LHCN-M2 (cell line): ENCODE results near the genes VTI1A and HABP2.

DNA sequence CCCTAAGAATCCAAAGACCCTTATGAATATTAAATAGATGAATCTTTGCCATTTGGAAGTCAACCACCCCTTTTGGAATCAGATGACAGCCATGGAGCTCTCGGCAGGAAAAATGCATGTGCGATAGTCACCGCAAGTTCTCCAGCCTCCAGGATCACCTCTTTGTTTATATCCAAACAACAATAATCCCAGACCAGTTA is 41.1 kb upstream of the GPAM start:
- RAMPAGE, long total RNA, result no peak

- RAMPAGE, long total RNA, result no peak
Measured at GRCh38 chr10:112364914-112365563, 8.9 kb upstream of the ACSL5 start.

- RAMPAGE, long total RNA, result no peak
Measured at GRCh38 chr10:112446646-112447920, at the start of gene VTI1A. TSS of gene VTI1A (plus strand) at chr10:112447215.

DNA sequence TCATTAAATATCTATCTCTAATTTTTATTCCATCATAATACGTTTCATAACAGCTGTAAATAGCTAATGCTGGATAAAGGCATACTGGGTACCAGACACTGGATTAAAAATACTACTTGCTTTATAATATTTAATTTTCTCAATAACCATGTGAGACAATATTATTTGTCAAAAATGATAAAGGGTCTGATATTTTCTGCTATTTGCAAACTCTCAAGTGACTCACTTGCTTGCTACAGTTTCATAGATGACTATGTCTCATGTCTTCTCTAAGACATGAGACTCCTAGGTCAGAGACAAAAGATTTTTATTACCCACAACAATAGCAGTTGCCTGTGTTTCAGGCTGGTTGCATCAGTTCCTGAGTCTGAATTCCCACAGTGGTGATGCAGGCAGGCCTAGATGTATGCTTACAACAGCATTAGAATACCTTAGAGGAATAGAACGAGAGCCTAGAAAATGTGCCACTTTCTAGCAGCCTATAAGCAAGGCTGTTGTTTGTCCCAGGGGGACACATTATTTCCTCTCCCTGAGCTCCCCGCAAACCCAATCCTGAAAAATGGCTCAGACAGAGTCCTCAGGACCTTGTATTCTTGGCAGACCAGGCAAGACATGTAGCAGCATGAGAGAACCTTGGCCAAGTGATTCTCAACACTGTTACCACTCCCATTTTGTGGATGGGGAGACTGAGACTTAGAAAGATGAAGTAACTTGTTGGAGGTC is 13.9 kb downstream of the VTI1A start:
- RAMPAGE, long total RNA, result no peak

DNA sequence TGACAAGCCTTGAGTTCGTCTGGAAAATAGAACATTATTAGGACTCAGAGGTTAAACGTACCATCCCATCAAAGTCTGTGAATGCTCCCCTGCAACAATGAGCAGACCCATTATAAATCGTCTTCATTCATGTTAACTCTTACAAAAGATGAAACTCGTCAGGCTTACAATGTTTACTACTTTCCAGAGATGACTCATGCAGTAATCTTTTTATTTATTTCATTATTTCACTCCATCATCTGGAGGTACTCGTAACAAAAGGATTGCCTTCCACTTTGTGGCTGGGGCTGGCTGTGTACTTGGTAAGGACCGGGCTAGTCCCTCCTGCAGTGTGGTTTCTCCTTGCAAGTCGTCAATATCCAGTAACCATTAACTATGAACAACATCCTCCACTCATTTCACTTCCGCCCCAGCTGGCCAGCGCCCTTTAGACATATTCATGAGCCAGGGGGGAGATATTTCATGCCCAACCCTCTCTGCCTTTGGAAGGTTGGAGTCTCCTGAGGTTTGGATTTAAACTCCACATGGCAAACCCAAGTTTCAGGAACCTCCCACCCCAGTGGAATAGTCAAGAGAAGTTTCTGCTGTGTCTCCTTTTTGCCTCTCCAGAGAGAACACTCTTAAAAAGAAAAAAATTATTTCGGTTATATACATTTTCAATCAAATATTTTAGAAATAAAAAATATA is 206.8 kb upstream of the TCF7L2 start:
- RAMPAGE, long total RNA, result no peak

DNA sequence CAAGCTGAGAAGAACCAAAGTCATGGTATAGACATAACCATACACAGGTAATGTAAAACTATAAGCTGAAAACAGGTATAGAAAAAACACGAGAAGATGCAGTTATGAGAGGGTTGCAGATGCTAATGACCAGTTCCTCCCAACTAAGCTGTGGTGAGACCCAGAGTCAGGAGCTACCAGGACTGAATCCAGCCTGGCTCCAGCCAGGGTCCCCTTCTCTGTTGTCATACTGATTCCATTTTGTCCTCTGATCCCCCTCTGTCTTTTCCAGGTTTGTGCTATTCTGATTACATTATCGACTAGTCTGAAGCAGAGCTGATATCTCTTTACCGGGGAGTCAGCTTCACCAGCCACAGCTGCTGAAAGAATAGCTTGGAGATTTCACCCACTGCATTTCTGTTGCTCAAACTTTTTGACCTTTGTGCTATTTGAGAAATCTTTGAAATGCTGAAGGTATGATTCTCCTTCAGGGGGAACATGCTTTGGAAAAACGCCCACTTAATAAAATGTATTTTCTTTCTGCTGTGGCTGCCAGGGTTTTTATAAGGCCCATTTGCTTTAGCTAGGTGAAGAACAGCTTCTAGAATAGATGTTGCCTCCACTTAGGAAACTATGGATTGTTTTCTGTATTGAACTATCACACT is 197.8 kb upstream of the TCF7L2 start:
- RAMPAGE, long total RNA, result no peak

- RAMPAGE, long total RNA, result no peak
Measured at GRCh38 chr10:112757242-112757767, 192.7 kb upstream of the TCF7L2 start.

DNA sequence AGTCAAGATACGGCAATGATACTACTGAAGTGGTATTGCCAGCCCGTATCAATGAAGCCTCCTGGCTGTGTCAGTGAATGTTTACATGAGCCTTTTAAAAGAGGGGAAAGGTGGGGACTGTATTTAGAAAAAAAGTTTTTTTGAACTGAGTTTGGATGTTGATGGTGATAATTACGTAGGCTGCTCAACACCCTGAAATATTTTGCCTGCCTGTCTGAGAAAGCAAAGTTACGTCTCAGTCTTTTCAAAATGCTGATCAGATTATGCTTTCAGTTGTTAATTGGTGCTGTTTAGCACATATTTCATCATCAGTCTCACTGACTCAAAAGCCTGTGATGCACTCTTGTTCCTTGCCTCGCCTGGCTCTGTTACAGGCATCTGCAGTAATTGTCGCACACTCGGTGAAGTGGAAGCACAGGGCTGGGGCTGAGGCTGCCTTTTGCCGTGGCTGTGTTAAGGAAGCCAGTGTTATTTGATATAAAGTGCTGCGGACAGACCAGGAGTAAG is 157.3 kb upstream of the TCF7L2 start:
- RAMPAGE, long total RNA, result no peak

- RAMPAGE, long total RNA, result no peak
Measured at GRCh38 chr10:112845000-112845526, 105.0 kb upstream of the TCF7L2 start.

DNA sequence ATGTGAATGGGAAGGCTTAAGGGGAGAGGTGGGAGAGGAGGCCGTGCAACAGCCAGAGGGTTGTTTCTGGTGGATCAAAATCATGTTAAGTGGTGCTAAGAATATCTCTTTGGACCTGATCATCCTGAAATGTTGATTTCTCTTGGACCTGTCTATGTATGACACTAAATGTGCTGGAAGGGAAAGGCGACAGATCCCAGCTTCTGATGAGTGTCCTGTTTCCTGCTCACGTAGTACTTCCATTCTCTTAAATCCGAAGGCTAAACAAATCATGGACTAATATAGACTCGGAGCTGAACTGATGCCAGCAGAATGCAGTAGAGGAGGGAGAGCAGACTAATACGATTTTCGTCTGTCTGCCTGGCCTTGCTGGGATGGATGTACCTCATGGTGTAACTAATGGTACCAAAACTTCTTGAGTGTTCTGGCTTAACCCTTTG is 15.0 kb downstream of the TCF7L2 start:
- RAMPAGE, long total RNA, result no peak

GRCh38 chr10:112976754-112977569 is 26.9 kb downstream of the TCF7L2 start:
- RAMPAGE, long total RNA, result no peak

GRCh38 chr10:112986234-112986748 is 36.2 kb downstream of the TCF7L2 start:
- RAMPAGE, long total RNA, result no peak

GRCh38 chr10:113003379-113004403 is 53.6 kb downstream of the TCF7L2 start:
- RAMPAGE, long total RNA, result no peak

- RAMPAGE, long total RNA, result no peak
Measured at GRCh38 chr10:113045078-113045693, 95.1 kb downstream of the TCF7L2 start.

DNA sequence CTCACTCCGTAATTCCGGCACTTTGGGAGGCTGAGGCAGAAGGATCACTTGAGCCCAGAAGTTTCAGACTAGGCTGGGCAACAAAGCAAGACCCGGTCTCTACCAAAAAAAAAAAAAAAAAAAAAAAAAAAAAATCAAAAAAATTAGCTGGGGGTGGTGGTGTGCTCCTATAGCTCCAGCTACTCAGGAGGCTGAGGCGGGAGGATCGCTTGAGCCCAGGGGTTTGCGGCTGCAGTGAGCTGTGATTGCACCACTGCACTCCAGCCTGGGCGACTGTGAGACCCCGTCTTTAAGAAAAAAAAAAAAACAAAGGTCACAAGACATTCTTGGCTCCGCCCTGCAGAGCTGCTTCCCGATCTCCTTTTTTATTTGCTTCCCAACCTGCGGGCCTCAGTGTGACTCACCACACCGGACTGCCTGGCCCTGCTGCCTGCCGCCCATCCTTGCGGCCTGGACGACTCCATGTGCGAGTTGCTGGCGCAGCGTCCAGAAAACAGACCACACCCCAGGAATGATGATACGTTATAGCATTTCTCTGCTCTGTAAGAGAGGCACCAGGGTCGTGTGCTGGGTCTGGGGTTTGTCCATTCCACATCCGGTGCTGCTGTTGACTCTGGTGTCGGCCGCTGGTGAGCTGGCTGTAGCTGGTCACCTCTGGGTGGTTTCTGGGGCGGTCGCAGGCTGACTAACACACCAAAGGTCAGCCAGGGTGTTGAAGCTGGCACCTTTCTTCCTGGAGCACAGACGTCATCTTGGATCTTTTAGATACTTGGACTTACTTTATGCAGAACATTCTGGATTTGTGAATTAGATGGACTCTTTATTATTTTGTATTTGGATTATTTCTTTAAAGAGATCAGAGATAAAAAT is 123.6 kb downstream of the TCF7L2 start:
- RAMPAGE, long total RNA, result no peak

DNA sequence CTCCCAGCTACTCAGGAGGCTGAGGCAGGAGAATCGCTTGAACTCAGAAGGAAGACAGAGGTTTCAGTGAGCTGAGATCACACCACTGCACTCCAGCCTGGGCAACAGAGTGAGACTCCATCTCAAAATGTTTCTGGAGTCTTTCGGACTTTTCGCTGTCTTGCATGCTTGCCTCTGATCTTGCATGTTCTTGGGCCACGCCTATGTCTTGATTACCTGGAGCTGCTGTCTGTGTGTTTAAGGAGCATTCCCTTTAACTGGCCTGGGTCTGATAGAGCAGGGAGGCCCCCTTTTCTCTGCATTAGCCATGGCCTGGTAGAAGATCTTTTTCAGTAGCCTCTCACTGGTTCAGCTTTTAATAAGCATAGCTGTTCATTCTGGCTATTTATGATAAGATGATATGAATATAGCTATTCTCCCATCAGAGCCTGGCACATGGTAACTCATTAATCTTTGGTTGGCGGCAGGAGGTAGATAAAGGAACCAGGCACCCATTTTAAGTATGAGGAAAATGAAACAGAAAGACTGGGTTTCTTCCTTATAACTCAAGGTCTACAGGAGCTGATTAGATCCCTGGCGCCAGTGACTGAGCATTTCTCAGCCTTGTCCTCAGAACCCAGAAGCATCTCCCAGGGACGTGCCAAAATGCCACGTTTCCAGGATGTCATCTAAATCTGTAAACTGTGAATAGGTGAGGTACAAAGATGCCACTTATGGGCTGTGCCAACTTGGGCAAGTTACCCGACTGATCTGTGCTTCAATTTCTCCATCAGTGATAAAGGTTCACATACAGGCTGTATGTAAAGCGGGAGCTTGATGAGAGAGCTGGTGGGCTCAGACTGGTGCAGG is 141.8 kb downstream of the TCF7L2 start:
- RAMPAGE, long total RNA, result no peak

DNA sequence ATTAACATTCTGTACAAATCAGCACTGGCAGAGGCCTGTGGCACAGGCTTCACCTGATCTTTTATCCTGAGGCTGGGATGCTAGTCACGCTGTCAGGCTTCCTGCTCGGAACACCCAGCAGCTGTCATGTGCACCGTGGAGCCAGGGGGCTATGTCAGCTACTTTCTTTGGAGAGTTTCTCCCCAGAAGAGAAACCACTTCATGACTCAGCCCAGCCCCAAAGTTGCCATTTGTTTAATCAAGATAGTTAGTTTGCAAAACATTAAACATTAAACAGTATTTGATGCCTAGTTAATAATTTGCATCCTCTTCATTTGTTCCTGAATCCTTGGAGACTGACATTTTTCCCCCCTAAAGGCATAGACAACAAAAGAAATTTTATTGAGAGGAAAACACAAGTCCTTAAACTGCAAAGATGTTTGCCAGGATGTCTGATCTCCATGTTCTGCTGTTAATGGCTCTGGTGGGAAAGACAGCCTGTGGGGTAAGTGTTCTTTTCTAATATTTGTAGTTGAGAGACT is at the start of gene HABP2:
Gene HABP2, plus strand, starts transcription at position 347 of the 521 bp plus-strand sequence.
- RAMPAGE, long total RNA, result no peak

DNA sequence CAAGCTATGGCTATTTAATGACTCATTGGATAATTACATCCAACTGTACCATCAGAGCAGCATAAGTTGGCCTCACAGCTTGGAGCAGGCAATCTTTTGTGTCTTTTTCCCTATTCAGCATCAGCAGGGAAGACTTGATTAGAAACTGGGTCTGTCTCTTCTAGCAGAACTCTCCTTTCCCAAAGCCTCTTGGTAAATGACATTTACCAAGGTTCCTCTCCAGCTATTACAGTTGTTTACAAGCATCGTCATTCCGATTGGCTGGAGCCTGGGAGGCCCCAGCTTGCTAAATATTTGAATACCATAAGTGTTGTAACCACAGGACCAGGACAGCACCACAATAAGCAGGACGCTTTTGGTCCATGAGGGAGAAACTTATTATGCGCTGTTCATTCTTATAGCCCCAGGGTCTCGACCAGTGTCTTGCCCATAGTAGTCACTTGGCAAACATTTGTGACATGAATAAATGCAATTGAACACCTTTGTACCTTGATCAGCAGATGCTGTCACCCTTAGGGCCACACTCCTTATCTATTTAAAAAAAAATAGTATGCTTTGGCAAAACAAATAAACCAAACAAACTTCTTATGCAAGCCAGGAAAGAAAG is 33.0 kb downstream of the NRAP start:
- RAMPAGE, long total RNA, result no peak

- RAMPAGE, long total RNA, result no peak
Measured at GRCh38 chr10:113703483-113703982, 23.8 kb downstream of the CASP7 start.

DNA sequence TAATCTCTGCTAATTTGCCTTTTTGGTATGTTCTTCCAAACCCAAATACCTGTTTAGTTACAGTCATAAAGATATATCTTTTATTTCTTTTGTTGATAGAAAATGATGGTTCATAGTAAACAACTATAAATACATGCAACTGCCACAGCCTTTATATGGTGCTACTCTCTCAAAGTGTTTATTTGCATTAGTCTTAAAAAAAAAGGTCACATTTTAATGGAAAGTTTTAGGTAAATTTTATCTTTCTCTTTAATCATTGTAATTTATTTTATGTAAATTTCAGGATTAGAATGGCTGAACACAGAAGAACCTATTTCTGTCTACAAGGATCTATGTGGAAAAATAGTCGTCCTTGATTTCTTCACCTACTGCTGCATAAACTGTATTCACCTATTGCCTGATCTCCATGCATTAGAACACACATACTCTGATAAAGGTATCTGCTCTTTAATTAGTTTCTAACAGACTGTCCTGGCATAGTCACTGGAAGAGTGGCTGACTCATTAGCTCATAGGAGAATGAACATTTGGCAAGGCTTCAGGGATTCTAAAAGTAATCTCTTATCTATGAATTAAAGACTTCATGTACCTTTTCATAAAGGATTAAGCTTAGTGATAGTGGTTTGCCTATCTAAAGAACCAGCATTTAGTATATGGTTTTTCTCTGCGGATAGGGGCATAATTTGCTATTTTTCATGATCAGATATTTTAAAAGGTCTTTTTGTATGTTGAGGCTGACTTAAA is 4.0 kb downstream of the NHLRC2 start:
- RAMPAGE, long total RNA, result no peak